Hair follicle dermal papilla cell (primary cell): ENCODE measurements around the genes N4BP3, RMND5B and COL23A1.

GRCh38 chr5:177405889-177406088 lies 3.6 kb downstream of the F12 start:
- CAGE, long polyA plus RNA = no peak

- CAGE, long polyA plus RNA = no peak
These were observed 2.1 kb downstream of the GRK6 start for GRCh38 chr5:177428553-177429088.

- CAGE, long polyA plus RNA = no peak
These were observed 9.5 kb downstream of the GRK6 start for GRCh38 chr5:177435662-177436729.

DNA sequence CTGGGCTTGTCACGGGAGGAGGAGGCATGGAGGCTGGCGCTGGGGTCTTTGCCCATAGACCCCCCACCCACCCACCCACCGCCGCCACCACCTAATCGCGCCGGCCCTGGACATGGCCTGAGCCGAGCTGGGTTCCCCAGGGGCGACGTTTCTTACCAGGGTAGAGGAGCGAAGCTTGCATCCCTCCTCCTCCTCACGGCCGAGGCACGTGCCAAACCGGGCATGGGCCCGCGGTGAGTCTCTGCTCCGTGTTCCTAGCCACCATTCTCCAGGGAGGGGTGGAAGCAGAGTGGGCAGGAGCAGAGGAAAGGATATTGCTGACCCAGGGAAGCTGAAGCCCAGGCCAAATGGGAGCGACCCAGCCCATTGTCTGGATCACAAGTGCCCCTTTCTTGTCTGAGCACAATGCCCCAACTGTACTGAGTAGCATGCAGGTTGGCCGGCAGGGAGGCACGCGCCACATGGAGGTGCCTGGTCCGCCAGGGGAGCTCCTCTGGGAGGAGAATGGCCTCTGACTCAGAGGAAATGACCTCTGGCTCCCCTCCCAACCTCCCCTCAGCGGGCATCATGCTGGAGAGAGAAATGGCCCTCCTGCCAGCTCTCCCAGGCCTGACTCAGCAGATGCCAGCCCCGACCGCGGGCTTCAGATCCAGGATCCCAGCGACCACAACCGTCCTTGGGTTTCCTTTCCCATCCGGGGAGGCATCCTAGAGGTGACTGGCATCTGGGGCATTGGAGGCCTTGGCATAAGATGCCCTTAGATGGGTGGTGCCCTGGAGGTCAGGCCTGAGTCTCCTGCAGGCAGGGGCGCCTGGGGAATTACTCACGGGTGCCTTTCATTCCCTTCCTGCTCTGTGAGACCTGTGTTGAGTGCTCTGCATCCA lies 1.1 kb downstream of the PRR7 start:
- CAGE, long polyA plus RNA = no peak

GRCh38 chr5:177456796-177457046 lies 10.1 kb downstream of the PRR7 start:
- CAGE, long polyA plus RNA = no peak

DNA sequence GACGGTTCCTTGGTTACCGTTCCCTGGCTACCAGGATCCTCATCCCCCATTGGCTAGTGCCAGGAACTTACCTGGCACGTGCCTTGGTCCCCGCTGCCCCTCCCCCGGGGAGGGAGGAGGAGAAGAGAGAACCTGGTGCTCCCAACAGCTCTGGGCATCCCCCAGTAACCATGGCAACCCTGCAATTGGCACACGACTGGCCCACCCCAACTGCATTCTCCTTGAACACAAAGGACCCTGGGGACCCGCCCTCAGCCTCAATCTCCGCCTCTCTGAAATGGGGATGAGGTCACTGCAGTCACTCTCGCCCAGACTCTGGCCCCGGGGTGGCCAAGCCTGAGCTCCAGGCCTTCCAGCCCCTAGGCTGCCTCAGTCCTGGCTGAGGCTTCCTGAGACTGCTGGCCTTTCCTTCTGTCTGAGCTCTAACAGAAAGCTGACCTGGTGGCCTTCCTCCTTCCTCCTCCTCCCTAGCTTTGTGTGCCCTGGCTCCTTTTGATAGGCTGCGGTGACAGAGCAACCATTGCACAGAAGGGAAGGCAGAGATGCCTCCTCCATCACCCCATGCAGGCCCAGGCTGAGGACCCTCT lies 4.1 kb downstream of the DBN1 start:
- CAGE, long polyA plus RNA = no peak

GRCh38 chr5:177502977-177504158 lies 6.0 kb upstream of the PDLIM7 start:
- CAGE, long polyA plus RNA = no peak

- CAGE, long polyA plus RNA = no peak
These were observed 307 bp downstream of the DDX41 start for GRCh38 chr5:177516448-177516859.

- CAGE, long polyA plus RNA = no peak
These were observed 16.6 kb downstream of the FAM193B start for GRCh38 chr5:177537679-177538232.

DNA sequence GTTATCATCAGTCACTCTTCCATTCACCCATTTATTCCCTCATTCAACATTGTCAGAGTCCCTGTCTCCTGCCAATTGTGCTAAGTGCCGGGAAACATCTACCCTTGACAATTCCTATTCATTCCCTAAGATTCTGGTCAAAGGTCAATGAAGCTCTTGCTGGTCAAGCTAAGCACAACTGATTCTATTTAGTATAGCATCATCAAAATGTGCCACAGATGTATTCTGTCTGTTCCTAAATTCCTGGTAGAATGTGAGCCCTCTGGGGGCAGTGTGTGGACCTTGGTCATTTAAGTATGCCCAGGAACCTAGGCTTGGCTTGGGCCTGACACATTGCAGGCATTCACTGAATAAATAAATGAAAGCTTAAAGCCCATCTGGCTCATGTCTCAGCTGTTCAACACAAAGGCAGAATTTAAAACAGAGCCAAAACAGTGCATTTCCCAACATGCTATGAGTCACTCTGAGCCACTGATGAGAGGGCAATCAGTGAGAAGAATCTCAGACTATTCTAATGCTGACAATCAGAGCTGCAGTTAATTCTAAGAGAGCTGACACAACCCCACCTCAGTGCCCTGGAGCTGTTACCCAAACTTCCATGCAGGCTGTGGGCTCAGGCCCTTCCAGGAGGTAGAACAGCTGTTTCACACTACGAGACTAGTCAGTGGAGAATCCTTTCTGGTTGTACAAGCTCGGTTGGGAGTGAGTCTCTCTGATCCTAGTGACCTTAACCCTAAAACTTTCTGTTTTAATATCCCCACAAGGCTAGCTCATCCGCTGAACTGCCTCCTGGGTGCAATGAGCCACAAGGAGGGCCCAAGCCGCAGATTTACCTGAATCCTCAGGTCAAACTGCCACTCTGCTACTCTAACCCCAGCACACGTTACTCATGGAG lies 8.0 kb downstream of the FAM193B start:
- CAGE, long polyA plus RNA = no peak

- CAGE, long polyA plus RNA = no peak
These were observed 5.0 kb downstream of the B4GALT7 start for GRCh38 chr5:177604827-177605502.

DNA sequence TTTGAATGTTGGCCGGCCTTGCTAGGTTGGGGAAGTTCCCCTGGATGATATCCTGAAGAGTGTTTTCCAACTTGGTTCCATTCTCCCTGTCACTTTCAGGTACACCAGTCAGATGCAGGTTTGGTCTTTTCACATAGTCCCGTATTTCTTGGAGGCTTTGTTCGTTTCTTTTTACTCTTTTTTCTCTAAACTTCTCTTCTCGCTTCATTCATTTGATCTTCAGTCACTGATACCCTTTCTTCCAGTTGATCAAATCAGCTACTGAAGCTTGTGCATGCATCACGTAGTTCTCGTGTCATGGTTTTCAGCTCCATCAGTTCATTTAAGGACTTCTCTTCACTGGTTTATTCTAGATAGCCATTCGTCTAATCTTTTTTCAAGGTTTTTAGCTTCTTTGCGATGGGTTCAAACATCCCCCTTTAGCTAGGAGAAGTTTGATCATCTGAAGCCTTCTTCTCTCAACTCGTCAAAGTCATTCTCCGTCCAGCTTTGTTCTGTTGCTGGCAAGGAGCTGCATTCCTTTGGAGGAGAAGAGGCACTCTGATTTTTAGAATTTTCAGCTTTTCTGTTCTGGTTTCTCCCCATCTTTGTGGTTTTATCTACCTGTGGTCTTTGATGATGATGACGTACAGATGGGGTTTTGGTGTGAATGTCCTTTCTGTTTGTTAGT lies 38.3 kb downstream of the B4GALT7 start:
- CAGE, long polyA plus RNA = no peak

DNA sequence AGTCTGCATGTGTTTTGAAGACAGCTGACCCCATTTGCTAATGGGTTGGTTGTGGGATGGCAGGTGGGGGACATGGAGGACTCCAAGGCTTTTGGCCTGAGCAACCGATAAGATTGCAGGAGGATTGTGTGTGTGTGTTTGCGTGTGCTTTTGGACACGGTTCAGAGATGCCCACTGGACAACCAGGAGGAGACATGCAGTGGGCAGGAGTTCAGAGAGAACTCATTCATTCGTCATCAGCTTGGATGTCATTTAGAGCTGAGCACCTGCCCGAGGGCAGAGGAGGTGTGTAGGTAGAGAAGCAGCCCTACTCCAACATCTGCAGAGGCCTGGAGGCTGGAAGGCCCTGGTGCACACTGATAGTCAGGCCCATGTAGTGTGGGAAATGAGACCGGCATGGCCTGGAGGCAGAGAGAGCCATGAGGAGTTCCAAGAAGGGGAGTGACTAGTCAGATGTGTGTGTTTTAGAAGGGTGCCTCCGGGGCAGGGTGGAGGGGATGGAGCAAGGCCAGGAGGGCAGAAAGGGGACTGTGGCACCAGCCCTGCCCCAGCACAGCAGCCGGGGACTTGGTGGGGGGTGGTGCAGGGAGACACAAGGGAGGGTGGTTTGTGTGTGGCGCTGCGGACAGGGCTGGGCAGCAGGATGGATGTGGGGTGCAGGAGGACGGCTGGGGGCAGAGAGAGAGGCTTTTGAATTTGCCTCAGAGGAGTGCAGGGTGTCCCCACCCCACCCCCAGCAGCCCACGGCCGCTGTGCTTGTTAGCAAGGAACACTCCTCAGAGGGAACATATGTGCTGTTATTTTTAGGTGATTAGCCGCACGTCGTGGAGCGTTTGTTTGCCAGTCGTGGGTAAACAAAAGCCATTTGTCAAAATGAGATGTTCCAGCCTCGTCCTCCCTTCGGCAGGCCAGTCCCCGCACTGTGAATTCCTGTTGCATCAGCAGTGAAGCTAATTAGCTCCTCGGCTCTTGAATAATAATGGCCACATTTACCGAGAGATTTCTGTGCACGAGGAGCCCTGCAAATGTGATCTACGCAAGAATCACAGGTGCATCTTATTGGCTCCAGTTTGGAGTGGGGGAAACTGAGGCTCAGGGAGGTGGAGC lies 65.7 kb downstream of the PROP1 start:
- CAGE, long polyA plus RNA = no peak

DNA sequence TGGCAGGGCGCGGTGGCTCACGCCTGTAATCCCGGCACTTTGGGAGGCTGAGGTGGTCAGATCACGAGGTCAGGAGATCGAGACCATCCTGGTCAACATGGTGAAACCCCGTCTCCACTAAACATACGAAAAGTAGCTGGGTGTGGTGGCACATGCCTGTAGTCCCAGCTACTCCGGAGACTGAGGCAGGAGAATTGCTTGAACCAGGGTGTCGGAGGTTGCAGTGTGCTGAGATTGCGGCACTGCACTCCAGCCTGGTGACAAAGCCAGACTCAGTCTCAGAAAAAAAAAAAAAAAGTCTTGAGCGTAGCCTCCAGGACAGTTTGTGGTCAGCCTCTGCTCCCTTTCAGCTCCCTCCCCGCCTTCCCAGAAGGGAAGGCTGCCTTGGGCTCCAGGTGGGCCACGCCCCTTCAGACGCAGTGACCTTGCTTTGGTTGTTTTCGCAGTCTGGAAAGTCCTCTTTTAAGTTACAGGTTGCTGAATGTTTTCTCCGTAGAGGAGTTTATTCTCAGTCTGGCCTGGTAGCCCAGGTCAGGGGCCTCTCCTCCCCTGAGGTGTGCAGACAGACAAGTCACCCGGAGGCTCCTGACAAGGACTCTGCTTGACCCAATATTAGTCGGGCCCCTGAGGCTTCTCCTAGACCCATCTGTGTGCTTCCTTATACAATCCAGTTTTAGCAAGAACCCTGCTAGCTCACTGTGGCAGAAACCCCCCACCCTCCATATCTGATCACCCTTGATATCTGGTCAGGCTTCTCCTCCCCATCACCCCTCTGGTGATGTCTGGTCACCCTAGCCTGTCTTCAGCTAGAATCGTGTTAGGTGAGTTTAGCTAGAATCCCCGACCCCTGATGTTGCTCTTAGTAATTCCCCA lies 31.7 kb upstream of the N4BP3 start:
- CAGE, long polyA plus RNA = no peak

DNA sequence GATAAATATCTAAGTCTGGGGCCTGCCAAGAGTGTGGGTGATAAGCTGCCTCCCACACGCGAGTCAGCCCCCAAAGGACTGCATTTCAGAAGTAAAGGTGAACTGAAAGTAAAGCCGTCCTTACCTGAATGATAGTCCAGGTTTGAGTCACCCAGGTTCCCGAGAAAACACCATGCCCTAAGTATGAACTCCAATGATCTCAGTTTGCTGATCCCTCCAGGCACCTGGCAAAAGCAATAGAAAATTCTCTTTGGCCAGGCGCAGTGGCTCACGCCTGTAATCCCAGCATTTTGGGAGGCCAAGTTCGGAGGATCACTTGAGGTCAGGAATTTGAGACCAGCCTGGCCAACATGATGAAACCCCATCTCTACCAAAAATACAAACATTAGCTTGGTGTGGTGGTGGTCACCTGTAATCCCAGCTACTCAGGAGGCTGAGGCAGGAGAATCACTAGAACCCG lies 22.3 kb upstream of the N4BP3 start:
- CAGE, long polyA plus RNA = no peak

- CAGE, long polyA plus RNA = no peak
These were observed at the start of gene N4BP3 for GRCh38 chr5:178112968-178113968. TSS of gene N4BP3 (plus strand) at chr5:178113532.

DNA sequence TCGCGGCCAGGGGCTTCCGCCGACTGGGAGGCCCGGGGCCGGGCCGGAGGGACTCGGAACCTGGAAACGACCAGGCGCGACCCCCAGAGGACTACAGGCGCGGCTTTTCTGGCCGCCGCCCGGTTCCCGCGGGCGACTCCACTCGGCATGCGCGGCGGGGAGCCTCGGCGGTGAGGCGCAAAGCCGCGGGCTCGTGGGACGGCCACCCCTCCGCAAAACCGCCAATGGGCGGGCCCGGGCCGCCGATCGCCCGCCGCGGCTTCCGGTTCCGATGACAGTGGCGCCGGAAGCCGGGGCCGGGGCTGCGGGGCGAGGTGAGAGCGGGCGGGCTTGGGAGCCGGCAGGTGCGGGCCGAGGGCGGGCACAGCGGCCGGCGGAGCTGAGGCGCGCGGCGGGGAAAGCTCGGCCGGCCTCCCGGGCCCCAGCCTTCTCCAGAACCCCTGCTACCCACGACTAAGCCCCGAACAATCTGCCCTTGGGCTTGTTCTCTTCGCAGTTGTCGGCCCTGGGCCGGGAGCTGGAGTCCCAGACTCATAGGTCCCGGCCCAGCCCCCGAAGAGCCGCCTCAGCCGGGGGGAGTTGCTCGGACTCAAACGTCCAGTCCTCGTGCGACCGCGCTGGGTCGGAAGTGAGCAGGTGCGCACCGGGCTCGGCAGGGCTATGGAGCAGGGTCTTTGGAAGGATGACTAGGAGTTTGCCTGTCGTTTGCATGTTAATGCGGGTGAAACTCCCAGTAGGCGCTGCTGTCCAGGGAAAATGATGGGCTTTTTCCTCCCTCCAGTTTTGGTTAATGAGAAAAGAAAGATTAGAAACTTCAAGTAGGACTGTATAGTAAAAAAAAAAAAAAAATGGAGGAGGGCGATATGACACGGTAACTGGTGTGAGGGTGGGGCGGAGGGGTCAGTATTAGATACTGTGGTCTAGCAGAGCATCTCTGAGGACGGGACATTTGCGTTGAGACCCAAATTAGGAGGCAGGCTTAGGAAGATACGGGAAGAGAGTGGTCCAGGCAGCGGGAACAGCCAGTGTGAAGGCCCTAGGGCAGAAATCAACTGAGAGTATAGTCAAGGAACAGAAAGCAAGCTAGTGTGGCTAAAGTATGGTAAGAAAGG lies at the start of gene RMND5B:
Gene RMND5B, plus strand, starts transcription at position 274 of the 1,112 bp plus-strand sequence.
- CAGE, long polyA plus RNA = no peak

- CAGE, long polyA plus RNA = no peak
These were observed 63.8 kb upstream of the PHYKPL start for GRCh38 chr5:178296495-178296694.

- CAGE, long polyA plus RNA = no peak
These were observed 122.4 kb downstream of the COL23A1 start for GRCh38 chr5:178467582-178468393.

DNA sequence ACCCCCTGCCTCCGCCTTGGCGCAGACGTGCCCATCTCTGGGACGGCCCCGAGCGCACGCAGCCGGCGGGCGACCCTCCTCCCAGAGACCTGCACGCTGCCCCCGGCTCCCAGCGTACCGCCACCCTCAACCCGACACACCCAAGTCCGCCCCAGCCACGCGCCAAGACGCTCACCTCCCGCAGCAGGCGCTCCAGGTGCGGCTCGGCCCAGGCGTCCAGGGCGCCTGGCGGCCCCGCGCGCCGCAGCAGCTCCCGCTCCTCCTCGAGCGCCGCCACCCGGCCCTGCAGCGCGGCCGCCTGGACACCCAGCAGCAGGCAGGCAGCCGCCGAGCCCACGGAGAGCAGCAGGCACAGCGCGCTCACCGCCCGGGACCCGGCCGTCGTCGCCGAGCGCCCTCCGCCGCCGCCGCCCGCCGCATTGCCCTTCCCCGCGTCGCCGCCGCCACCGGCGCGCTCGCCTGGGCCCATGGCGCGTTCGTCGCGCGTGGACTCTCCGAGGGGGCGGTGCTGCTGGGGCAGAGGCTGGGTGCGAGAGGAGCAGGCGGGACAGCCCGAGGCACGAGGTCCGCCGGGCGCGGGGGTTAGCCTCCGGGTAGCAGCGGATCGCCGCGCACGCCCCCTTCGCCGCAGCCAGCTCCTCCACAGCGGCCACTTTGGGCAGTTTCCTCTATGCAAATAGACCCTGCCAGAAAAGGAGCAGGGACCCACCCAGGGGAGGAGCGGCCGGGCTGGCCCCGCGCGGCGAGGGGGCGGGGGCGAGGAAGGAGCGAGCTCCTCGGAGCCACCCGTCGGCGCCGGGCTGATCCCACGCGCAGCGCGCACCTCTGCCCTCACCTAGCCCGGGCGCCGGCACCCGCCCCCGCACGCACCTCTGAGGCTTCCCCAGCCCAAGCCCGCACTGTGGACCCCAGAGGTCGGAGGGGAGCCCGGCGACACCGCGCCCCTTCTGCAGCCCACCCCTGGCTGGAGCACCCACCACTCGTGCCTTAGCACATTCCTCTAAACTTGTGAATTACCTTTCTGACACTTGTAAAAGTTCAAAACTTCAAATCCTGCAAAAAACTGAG lies at the start of gene COL23A1:
Gene COL23A1, minus strand, starts transcription at position 665 of the 1,068 bp plus-strand sequence.
- CAGE, long polyA plus RNA = no peak